SJSA1 (cell line): ENCODE measurements around the gene CCR8.

- RAMPAGE, long total RNA, result no peak
Measured at GRCh38 chr3:38471288-38471701, 17.6 kb downstream of the ACVR2B start.

DNA sequence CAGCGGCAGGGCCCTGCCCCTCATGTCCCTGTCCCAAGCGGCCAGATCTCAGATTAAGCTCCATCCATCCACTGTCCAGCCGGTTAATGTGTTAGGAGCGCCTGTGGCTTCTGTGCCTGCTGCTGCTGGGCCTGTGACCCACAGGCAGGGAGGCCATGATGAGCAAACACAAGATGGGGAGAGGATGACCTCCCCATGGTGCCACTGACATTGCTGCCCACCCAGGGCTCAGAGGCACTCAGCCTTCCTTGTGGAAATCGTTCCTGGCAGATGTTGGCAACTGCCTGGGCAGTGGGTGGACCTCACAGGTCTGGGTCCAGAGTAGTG is 38.6 kb downstream of the SCN5A start:
- RAMPAGE, long total RNA, result no peak

DNA sequence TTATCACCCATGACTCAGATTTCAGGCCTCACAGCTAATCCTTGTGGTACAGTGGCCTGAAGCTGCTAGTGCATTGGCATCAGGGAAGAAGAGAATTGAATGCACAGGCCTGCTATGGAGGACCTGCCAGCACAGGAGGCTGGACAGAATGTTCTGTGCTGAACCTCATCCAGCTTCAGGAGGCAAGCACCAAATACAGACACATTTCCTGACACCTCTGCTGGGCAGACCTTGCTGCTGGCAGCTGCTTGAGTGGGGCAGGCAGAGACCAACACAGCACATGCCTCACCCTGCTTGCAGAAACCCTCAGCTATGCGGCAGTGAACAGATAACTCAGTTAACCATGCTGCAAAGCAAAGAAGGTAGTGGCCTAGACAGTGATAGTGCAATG is 68.0 kb upstream of the SCN5A start:
- RAMPAGE, long total RNA, result no peak

DNA sequence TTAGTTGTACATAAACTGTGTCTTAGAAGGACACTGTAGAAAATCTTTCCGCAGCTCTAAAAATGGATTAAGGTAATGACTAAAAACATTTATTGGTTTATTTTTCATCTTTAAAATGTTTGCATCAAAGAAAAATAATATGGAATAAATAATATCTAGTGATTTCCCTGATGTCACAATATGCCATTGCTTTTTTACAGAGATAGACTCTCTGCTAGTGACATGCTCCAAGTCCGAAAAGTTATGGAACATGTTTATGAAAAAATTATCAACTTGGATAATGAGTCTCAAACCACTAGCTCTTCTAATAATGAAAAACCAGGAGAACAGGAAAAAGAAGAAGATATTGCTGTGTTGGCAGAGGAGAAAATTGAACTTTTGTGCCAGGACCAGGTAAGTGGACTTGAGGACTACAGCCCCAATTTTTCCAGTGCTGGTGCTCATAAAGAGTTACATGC is 13.7 kb downstream of the GORASP1 start:
- RAMPAGE, long total RNA, result no peak

GRCh38 chr3:39094194-39094616 is 13.2 kb downstream of the GORASP1 start:
- RAMPAGE, long total RNA, result no peak

DNA sequence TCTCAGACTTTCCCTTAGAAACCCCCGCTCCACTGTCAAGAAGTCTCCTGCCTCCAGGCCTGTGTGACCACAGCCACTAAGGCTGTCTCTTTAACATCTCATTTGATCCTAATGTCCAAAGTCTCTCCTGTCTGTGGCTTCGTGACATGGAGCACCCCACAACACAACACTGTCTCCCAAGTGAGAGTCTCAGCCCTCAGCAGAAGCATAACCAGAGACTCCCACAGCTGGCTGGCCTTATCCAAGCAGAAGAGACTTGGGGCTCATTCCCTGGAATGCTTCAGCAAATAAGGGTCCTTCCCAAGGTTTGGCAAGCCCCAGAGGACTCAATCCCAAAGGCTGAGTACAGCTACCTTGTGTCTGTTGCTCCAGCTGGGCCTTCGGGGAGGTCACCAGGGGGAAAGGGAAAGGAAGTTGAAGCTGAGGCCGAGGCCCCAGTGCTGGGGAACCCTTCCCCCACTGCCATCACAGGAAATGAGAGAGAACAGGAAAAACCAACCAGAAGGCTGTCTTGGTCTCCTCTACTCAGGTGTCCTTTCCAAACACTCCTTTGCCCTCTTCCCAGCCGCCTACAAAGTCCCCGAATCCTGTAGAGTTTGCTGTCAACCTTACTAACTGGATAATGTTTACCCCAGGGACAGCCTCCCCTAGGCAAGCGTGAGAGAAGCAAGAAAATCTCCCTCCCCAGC is 5.8 kb downstream of the CSRNP1 start:
- RAMPAGE, long total RNA, result no peak

GRCh38 chr3:39150873-39151186 is 2.6 kb downstream of the CSRNP1 start:
- RAMPAGE, long total RNA, result no peak

DNA sequence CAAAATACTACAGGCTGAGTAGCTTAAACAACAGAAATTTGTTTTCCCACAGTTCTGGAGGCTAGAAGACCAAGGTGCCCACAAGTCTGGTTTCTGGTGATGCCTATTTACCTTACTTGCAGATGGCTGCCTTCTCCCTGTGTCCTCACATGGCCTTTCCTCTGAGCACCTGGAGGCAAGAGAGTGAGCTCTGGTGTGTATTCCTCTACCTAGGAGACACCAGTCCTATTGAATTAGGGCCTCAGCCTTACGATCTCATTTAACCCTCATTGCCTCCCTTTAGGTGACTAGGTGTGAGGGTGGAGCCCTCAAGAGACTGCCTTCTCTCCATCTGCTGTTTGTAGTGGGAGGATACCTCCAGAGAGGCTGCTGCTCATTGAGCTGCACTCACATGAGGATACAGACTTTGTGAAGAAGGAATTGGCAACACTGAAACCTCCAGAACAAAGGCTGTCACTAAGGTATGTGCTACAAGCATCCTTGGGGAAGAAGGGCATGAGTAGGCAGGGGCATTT is at the start of gene CCR8:
Gene CCR8, plus strand, starts transcription at position 341 of the 515 bp plus-strand sequence.
- RAMPAGE, long total RNA, result no peak

GRCh38 chr3:39501674-39502690 is 34.5 kb downstream of the MOBP start:
- RAMPAGE, long total RNA, result no peak

- RAMPAGE, long total RNA, result no peak
Measured at GRCh38 chr3:39506162-39506844, 38.8 kb downstream of the MOBP start.

- RAMPAGE, long total RNA, result no peak
Measured at GRCh38 chr3:40187756-40188255, 121.7 kb upstream of the EIF1B start.

DNA sequence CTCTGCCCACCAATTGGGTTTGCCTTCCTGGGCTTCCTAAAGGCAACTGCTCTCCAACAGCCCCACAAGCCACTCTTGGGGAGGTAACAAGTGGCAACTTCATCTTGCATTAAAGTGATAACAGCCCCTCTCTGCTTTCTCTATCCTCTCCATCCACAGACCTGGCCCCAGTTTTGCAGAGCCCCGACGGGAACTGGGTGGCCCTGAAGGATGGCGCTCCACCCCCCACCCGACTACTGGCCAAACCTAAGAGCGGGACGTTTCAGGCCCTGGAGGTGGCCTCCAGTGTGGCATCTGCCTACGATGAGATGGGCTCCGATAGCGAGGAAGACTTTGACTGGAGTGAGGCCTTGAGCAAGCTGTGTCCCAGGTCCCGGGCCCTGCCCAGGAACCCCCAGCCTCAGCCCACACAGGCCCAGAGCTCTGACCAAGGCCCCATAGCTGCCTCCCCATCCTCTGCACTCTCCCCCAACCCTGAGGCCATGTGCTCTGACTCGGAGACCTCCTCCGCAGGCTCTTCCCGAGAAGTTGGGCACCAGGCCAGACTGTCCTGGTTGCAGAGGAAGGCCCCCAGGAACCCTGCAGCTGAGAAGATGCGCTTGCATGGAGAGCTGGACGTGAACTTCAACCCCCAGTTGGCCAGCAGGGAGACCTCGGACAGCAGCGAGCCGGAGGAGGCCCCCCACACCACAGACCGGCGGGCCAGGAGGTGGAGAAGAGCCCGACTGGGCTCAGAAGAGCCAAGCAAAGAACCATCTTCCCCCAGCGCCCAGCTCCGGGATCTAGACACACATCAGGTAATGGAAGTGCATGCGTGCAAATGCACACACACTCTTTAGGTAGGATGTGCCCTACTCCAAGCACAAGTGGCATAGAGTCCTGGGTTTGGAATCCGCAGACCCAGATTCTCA is 119.6 kb upstream of the EIF1B start:
- RAMPAGE, long total RNA, result no peak

DNA sequence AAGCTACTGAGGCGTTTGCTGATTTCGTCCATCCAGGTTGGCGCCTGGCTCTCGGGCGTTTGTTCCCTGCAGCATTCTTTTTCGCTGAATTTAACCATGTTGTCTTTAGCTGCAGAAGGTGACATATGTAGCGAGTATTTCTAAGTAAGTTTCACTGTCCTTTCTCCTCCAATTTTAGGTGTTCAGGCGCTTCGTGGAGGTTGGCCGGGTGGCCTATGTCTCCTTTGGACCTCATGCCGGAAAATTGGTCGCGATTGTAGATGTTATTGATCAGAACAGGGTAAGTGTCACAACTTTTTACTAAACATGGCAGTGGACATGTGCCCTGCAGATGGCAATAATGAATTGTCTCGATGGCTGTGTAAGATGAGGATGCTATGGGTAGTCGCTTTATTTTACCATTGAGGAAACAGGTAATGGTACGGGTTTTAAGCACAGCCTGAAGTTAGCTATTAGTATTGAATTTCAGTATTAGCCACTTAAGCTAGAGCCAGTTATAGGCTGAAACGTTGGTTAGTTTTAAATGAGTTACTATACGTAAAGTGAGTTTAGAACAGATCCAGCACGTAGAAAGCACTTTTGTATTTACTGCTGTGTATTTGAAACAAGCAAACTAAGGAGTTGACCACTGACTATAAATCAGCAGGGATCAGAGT is 701 bp downstream of the RPL14 start:
- RAMPAGE, long total RNA, result no peak

- RAMPAGE, long total RNA, result no peak
Measured at GRCh38 chr3:40477623-40478310, 845 bp downstream of the ZNF619 start.

GRCh38 chr3:40847537-40848137 is 322.9 kb downstream of the ZNF621 start:
- RAMPAGE, long total RNA, result no peak

GRCh38 chr3:40907705-40909029 is 291.1 kb upstream of the CTNNB1 start:
- RAMPAGE, long total RNA, result no peak

DNA sequence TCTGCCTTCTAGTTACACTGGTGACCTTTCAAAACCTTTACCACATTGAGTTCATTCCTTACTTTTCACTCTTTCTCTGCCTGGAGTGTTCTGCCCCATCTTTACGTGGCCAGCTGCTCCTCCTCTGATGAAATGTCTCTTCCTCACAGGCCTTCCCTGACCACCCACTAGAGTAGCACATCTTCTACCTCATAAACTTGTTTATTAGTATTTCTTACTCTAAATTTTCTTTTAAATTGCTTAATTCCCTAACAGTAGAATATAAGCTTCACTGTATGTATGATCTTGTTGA is 17.7 kb downstream of the CTNNB1 start:
- RAMPAGE, long total RNA, result no peak

GRCh38 chr3:41224696-41225419 is 25.6 kb downstream of the CTNNB1 start:
- RAMPAGE, long total RNA, result no peak

GRCh38 chr3:41231865-41232763 is 32.8 kb downstream of the CTNNB1 start:
- RAMPAGE, long total RNA, result no peak

GRCh38 chr3:41236203-41236856 is 37.0 kb downstream of the CTNNB1 start:
- RAMPAGE, long total RNA, result no peak